ENCODE data around the genes NTM and OPCML.

DNA sequence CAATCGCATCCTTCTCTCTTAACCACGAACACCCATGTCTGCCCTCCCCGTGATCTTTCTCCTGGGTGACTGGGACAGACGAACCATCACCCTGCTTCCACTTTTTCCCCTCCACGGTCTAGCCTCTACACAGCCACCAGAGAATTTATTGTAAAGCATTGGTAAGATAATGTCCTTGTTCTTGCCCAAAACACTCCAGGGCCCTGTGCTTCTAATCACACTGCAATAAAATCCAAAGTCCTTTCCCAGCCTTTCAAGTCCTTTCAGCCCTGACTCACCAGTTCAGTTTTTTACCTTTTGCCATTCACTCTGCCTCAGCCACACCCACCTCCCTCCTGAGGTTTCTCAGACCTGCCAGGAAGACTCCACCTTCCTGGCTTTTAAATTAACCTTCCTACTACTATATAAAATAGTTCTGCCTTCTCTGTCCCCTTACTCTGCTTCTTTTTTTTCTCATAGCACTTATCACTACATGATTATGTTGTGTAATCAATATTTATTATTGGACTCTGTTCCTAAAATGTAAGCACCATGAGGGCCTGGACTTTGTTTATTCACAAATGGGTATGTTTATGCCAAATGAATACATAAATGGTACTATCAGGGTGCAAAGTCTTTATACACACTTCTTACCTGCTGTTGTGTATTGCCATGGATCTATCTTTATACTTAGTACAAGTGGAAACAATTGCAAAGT, 91.1 kb upstream of the ARHGAP32 start:
- RRBS: no CpG with 5 or more reads among the region's 5 CpGs

GRCh38 chr11:129439886-129440203, 64.2 kb downstream of the BARX2 start:
- RRBS: no CpG with 5 or more reads among the region's 3 CpGs

DNA sequence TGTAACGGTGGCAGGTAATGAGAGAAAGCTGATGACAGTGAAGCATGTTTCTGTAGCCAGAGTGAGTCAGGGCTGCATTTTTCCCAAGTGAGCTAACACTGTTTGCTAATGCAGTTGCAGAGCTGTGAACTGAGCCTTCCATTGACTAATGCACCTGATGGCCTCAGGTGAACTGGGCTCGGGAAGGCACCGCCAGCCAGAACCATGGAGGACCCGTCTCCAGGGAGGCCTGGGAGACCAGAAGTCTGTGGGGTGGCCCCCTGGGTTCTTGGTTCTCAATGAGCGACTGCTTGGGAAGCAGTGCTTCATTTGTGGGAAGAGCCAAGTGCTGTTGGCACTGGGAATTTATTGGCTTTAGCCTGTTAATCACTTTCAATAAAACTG, 64.5 kb downstream of the BARX2 start:
- RRBS: no CpG with 5 or more reads among the region's 5 CpGs

- RRBS: no CpG with 5 or more reads among the region's 7 CpGs
Observed at GRCh38 chr11:129728560-129729100, 87.0 kb upstream of the TMEM45B start.

GRCh38 chr11:129814191-129814800, 1.4 kb upstream of the TMEM45B start:
- RRBS: no CpG with 5 or more reads among the region's 26 CpGs

DNA sequence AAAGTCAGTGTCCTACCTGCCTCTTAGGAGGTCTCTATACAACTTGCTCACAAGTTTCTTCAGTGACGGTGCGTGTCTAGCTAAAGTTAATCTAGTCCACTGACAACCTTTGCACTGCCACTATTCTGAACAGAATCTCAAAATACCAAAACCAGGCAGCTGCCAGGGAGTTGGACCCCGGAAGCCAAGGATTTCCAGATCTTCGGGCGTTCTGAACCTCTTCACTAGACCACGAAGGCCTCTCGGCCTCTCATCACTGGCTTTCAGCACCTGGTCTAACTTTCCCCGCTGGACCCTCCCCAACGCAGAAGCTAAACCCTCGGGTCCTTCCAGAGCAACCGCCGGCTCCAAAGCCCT, 529 bp downstream of the NFRKB start:
- RRBS: no CpG with 5 or more reads among the region's 12 CpGs

DNA sequence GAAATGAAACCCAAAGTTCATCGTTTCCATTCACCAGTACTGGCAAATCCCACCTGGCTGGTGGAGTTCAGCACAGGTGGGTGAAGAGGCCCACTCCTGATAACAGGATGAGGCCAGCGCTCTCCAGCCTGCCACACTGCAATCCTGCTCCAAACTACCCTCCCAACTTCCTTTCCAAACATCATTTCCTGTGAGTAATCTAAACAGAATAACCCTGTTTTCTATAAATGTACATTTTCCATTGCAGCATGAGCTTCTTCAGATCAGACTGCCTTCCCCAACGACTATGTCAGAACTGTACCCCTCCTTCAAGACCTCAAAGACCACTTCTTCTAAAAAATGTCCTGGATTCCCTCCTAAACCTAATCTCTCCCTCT, 15.9 kb upstream of the NFRKB start:
- RRBS: no CpG with 5 or more reads among the region's 3 CpGs

DNA sequence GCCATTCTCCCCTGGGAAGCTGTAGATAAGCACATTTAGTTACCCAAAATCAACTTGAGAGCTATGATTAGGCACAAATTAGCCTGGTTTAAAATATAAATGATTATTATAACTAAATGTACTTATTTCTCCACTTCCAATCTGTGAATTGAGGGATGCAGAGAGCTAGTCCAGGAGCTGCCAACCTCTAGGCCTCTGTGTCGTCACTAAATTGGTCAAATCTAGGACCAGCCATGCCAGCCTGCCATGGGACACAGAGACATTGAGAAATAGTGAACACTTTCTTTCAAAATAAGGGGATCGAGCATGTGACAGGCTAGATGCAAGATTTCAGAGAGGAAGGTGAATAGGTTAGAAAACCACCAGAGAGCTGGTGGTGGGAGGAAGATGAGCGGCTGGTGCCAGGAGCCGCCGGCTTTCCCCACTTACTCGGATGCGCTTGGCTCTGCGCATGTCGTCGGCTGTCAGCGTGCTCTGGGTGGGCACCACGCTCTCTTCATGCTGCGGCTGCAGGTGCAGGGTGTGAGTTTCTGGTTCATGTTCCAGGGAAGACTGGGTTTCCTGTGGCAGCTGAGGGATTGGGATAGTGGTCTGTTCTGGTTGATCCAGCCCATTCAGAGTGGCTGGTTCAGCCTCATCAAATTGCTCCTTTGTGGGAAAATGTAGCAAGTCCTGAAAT, 35.3 kb upstream of the NFRKB start:
- RRBS: no CpG with 5 or more reads among the region's 13 CpGs

DNA sequence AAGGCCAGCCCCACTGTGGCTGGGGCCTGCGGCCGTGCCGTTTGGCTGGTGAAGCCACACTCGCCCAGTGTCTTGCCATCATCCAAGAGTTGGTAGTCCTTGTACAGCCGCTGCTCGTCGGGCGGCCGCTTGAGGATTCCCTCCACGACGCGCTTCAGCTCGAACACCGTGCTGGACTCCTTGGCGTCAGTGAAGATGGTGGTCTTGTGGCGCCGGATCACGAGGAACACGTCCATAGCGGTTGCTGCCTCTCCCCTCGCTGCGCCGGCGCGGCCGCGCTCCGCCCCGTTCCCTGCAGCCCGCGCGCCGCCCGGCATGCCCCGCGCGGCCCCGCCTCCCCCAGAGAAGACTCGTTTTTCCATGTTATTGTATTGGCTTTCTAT, 30.3 kb upstream of the PRDM10 start:
- RRBS: 96% methylated on average over 18 of the region's 39 CpGs

DNA sequence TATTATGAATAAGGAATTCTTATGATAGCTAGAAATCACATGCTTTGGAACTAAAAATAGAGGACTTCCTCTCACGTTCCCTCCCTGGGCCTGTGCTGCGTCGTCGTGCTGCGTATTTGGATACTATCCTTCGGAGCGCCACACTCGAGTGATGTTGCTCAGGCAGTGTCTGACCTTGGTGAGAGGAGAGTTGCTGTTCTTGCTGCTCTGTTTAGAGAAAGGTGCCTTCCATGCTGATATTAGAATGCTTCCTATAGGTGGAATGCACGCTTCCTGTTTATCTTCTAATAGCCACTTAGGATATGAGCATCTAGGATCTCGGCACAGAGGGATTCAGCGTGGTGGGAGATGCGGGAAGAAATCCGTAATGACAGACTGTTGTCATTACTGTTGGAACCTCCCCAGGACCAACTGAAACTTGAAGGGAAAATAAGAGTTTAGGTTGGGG, 20.1 kb upstream of the ST14 start:
- RRBS: no CpG with 5 or more reads among the region's 13 CpGs

GRCh38 chr11:130213059-130213785, 53.6 kb downstream of the ST14 start:
- RRBS: no CpG with 5 or more reads among the region's 25 CpGs

- RRBS: no CpG with 5 or more reads among the region's 4 CpGs
Observed at GRCh38 chr11:130227478-130227984, 67.9 kb downstream of the ST14 start.

GRCh38 chr11:130315716-130316303, 1.1 kb upstream of the ZBTB44 start:
- RRBS: no CpG with 5 or more reads among the region's 24 CpGs

- RRBS: no CpG with 5 or more reads among the region's 6 CpGs
Observed at GRCh38 chr11:130528811-130529251, 80.4 kb downstream of the ADAMTS15 start.

GRCh38 chr11:130866222-130867058, 49.8 kb downstream of the SNX19 start:
- RRBS: no CpG with 5 or more reads among the region's 10 CpGs

GRCh38 chr11:131370349-131371166, at the start of gene NTM:
Gene NTM, plus strand, starts transcription at chr11:131370615.
- RRBS: no CpG with 5 or more reads among the region's 16 CpGs

DNA sequence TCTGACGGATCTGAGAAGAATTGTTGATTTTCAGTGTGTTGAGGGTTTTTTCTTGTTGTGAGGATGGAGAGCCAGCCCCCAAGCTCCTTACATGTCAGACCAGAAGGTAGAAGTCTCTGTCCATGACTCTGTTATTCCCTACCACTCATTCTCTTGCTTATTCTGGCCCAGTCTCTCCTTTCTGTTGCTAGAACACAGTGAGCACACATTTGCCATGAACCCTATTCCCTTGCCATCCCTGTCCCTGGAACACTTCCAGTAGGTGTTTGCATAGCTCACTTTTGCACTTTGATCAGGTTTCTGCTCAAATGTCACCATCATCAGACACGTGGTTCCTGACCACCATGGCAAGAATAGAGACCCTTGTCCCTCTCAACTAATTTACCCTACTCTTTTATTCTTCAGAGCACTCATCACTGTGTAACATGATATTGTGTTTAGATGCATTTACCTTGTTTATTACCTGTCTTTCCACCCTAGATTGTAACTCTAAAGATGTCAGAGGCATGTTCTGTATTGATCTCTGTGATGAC, 606.5 kb downstream of the OPCML start:
- RRBS: no CpG with 5 or more reads among the region's 2 CpGs

DNA sequence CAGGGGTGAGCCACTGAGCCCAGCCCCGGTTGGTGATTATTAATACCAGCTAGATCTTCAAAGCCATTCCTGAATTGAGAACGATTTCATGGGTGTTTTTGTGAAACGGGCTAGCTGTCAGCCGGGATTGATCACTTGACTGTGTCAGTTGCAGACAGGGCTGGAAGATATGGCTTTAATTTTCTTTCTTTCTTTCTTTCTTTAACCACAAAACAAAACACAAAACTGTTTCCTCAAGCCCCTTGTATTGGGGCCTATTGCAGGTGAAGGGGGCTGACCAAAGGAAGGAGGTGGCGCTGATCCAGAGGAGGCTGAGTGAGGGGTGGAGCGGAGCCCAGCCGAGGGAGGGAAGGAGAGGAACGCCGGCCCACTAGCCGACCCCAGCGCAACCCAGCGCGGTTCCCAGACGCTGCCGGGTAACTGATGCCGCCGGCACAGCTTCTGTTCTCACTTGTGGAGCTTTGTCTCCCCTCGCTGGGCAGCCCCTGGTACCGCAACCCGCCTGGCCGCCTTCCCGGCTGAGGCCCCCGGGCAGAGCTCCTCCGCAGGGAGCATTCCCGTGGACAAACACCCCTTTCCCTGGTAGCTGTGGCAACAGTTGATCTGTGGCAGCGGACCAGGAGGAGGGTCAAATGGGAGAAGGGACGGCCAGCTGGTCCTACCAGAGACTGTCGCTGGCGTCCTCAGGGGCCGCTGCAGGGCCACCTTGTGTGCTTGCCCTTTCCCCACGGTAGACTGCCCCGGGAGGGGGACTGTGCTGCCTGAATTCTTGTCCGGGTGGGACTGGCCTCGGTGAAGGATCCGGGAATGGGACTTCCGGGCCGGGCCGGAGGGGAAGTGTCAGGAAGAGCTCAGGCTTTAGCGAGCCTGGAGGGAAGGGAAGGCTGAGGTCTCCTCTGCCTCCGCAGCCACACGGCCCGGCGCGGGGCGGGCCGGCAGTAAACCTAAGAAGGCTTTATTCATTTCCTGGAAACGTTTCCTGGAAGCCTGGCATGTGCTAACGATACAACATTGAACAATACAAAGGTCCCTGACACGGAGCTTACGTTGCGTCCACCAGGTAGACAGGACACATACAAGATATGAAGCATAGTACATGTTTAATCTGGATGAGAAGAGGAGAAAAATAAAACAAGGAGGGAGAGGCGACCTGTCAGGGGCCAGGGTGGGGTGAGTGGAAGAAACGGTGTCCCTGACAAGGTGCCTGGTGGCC, 468.1 kb downstream of the OPCML start:
- RRBS: 12% methylated on average over 21 of the region's 53 CpGs

DNA sequence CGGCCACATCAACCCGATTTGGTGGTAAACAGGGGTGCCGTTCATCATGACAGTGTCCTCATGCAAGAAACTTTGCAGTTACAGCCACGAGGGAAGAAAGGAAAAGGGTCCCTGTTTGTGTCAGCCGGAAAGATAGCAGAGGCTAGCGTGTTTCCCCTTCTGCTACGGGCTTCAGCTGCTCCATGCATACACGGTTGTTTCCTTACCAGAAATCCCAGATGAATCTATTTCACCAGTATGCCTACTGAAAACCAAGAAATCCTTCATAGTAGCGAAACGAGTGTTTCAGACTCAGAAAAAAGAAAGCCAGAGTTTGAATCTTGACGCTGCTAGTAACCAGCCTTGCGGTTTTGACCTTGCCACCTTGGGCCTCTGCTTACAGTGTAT, 369.7 kb downstream of the OPCML start:
- RRBS: no CpG with 5 or more reads among the region's 12 CpGs

DNA sequence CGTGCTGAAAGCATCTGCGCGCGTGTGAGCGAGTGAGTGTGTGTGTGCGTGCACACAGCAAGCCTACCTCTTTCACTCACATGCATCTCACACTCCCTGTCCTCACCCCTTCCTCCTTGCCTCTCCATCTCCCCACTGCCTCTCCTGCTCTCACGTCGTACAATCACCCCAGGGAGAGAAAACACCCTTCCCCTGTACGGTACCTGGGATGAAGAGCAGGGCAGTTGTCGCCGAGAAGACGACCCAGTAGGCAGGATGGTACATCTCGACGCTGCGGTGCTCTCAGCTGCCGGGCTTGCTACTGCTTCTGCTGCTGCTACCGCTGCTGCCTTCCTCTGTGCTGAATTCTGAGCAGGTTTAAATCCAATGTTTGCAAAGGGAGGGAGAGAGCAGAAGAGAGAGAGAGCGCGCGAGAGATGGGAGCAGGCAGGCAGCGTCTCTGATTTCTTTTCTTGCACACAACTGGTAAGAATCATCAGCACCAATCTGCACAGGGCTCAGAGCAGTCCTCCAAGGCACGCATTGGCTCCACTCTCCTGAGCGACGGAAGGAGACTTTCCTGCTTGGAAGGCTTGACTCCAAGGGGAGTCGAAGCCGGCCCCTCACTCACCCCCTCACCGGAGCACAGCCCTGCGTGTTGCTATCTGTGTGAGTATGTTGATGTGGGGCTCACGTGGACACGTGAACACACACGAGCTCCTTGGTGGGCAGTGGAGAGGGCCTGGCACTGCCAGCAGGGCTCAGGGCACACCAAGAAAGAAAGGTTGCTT, at the start of gene OPCML:
Gene OPCML (minus strand): TSS at position 441 of the 770 bp plus-strand sequence.
- RRBS: no CpG with 5 or more reads among the region's 31 CpGs

All from GM19240 (cell line).